Gastroesophageal sphincter (tissue), 4 donors: ENCODE data around the genes SDR39U1, CMA1 and COCH.

GRCh38 chr14:24432405-24433581 lies 3.0 kb downstream of the KHNYN start:
- PRO-cap: no peak
- RAMPAGE, long total RNA, 4 experiments: no peak in any of the 4 experiments

DNA sequence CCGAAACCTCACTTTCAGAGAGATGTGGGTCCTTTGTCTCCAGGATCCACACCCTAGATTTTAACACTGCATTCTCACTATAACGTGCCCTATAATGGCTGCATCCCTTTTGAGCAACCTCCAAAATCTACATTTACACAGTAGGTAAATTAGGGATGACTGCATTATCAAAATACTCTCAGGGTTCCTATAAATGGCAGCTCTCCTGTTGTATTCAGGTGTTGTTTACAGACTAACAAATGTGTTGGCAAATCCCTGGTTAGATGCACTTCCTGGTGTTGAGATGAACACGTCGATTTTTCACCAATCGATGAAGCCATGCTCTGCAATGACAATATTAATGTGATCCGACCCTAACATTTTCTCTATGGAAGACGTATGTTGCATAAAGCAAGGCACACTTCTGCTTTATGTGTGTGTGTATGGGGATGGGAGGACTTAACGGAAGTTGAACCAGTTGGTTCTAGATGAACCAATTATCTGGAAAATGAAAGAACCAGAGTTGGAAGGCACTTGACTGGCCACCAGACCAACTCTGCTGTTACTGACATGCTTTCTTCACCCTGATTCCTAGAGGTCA lies 4.5 kb downstream of the SDR39U1 start:
- PRO-cap: no peak
- RAMPAGE, long total RNA, 4 experiments: no peak in any of the 4 experiments

- PRO-cap: no peak
- RAMPAGE, long total RNA, 4 experiments: no peak in any of the 4 experiments
These were observed 862 bp downstream of the SDR39U1 start for GRCh38 chr14:24441682-24442145.

GRCh38 chr14:24442146-24443410 lies at the start of gene SDR39U1:
Gene SDR39U1 (minus strand): TSS chr14:24442776.
- PRO-cap: bidirectional peak, plus-strand start at chr14:24442353, minus-strand start at chr14:24442269; bidirectional peak, plus-strand start at chr14:24442975, minus-strand start at chr14:24442741
- RAMPAGE, long total RNA, 4 experiments: start-site peak on the plus strand in 3 of 4 experiments, at chr14:24442960-24443029 at its widest, 14 to 22 reads per replicate; start-site peak on the minus strand in 4 of 4 experiments, at chr14:24442244-24442877 at its widest, 11 to 259 reads per replicate

GRCh38 chr14:24508195-24508448 lies at the start of gene CMA1:
Gene CMA1 (minus strand): TSS chr14:24508265.
- PRO-cap: no peak
- RAMPAGE, long total RNA, 4 experiments: no peak in any of the 4 experiments

DNA sequence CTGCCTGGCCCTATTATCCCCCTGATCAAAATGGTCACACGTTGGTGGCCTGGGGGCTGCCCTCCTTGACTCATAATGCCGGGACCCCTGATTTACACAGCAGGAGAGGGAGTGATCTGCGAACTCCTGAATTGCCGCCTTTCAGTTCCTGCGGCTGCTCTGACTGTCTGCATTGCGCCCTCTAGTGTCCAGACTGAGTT lies 44.8 kb upstream of the GZMB start:
- PRO-cap: no peak
- RAMPAGE, long total RNA, 4 experiments: no peak in any of the 4 experiments

GRCh38 chr14:25021367-25022162 lies 28.4 kb downstream of the STXBP6 start:
- PRO-cap: no peak
- RAMPAGE, long total RNA, 4 experiments: start-site peak on the minus strand in 1 of 4 experiments, at chr14:25021326-25021795 at its widest, 6 to 7 reads per replicate

- PRO-cap: unidirectional peak, minus-strand start at chr14:25050863
- RAMPAGE, long total RNA, 4 experiments: no peak in any of the 4 experiments
These were observed 813 bp upstream of the STXBP6 start for GRCh38 chr14:25050702-25051217.

GRCh38 chr14:25102765-25103251 lies 52.9 kb upstream of the STXBP6 start:
- PRO-cap: no peak
- RAMPAGE, long total RNA, 4 experiments: no peak in any of the 4 experiments

DNA sequence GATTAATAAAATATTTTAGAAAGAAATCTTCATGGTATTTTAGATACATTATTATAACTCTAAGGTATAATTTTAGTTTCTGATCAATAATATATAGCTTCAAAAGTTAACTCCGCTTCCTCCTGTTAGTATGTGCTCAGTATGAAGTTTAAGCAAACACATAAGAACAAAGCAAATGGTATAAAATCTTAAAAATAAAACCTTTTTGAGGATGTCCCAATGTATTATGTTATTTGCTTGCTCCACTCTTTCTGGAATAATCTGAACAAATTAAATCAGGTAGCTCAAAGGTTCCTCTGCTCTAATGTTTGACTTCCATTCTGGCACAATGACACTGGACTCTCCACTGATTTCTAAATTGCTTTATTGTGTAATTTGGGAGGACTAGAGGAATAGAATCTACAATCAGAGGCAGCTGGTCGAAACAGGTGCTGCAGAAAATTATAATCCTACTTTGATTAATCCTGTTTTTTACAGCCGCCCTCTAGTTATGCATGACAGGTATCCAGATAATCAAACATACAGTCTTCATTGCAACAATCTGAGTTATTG lies 523.7 kb upstream of the FOXG1 start:
- PRO-cap: no peak
- RAMPAGE, long total RNA, 4 experiments: no peak in any of the 4 experiments

- PRO-cap: unidirectional peak, plus-strand start at chr14:30225444
- RAMPAGE, long total RNA, 4 experiments: no peak in any of the 4 experiments
These were observed 297.5 kb upstream of the PRKD1 start for GRCh38 chr14:30225159-30225603.

DNA sequence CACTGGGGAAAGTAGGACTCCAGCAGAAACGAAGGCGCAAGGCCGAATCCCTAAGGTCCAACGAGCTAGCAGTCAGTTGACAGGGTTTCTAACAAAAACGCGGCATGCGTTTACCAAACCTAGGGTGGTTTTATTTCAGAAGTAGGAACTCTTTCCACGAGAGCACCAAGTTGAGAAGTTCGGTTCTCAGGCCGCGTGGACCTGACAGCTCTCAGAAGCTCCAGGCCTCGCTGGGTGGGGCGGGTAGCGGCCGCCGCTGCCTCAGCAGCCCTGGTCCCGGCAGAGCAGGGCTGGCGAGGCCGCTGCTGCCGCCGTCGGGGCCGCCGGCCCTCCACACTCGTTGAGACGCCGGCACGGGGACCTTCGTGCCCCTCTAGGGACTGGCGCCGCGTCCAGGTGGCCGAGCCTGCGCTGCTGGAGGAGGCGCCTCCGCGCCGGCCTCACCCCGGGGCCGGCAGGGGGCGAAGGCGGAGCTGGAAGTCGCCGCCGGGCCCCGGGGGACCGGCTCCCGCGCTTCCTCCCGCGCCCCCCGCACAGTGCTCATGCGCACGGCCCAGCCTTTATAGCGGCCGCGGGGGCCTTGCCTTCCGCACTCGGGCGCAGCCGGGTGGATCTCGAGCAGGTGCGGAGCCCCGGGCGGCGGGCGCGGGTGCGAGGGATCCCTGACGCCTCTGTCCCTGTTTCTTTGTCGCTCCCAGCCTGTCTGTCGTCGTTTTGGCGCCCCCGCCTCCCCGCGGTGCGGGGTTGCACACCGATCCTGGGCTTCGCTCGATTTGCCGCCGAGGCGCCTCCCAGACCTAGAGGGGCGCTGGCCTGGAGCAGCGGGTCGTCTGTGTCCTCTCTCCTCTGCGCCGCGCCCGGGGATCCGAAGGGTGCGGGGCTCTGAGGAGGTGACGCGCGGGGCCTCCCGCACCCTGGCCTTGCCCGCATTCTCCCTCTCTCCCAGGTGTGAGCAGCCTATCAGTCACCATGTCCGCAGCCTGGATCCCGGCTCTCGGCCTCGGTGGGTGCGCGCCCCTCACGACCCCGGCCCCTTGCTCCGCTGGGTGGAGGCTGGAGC lies at the start of gene COCH:
Gene COCH, plus strand, starts transcription at position 590 of the 1,060 bp plus-strand sequence.
- PRO-cap: unidirectional peak, plus-strand start at position 590 of the sequence
- RAMPAGE, long total RNA, 4 experiments: start-site peak on the plus strand in 2 of 4 experiments, centred at positions 523 to 568 of the sequence, 11 to 12 reads per replicate

- PRO-cap: no peak
- RAMPAGE, long total RNA, 4 experiments: no peak in any of the 4 experiments
These were observed 15.5 kb downstream of the COCH start for GRCh38 chr14:30889511-30890537.

- PRO-cap: no peak
- RAMPAGE, long total RNA, 4 experiments: no peak in any of the 4 experiments
These were observed 72.6 kb downstream of the COCH start for GRCh38 chr14:30946927-30947340.

GRCh38 chr14:31134715-31135240 lies 72.8 kb downstream of the HECTD1 start:
- PRO-cap: no peak
- RAMPAGE, long total RNA, 4 experiments: start-site peak on the minus strand in 1 of 4 experiments, at chr14:31134999-31135005 at its widest, 60 reads per replicate

DNA sequence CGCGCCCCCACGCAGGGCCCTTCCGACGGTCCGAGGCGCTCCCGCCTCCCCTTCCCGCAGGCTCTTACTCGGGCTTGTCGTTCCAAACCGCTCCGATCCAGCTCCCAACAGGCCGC lies 412 bp downstream of the HECTD1 start:
- PRO-cap: no peak
- RAMPAGE, long total RNA, 4 experiments: no peak in any of the 4 experiments

- PRO-cap: bidirectional peak, plus-strand start at chr14:31208269, minus-strand start at chr14:31208060; unidirectional peak, minus-strand start at chr14:31208381
- RAMPAGE, long total RNA, 4 experiments: no peak in any of the 4 experiments
These were observed 499 bp upstream of the HECTD1 start for GRCh38 chr14:31208090-31208494.

GRCh38 chr14:31936018-31936682 lies 141.0 kb upstream of the ARHGAP5 start:
- PRO-cap: no peak
- RAMPAGE, long total RNA, 4 experiments: no peak in any of the 4 experiments

DNA sequence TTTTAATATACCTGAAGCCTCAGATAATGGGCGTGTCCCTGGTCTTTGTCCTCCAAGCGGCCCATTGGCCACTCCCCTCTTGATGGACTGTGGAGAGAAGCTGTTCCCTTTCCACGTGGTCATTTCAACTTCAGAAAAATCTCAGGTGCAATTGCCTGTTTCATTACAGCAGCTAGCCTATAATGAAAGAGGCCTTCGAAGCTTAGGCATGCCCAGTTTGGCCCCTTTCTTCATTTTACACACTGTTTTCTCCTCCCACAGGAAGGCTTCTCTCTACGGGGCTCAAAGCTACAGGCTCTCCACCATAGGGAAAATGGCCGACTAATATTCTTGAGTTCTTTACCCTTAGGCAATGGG lies 131.3 kb upstream of the ARHGAP5 start:
- PRO-cap: no peak
- RAMPAGE, long total RNA, 4 experiments: no peak in any of the 4 experiments

DNA sequence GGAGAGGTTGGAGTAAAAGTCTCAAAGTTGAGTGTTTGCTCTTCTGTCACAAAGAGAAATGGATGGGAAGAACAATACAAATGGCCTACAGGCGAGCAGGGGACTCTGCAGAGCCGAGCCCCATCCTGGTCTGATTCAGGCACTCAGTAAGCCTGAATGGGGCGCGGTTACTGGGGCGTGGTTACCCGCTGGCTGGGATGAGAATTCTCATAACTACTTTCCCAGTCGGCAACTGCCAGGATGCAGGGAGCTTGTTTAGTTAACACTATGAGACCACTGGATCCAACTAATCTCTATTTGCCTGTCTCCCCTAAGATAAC lies 126.4 kb upstream of the ARHGAP5 start:
- PRO-cap: unidirectional peak, plus-strand start at position 224 of the sequence
- RAMPAGE, long total RNA, 4 experiments: no peak in any of the 4 experiments